Epidermal melanocyte (primary cell): ENCODE data around the genes ITIH3, DCP1A and ACTR8.

DNA sequence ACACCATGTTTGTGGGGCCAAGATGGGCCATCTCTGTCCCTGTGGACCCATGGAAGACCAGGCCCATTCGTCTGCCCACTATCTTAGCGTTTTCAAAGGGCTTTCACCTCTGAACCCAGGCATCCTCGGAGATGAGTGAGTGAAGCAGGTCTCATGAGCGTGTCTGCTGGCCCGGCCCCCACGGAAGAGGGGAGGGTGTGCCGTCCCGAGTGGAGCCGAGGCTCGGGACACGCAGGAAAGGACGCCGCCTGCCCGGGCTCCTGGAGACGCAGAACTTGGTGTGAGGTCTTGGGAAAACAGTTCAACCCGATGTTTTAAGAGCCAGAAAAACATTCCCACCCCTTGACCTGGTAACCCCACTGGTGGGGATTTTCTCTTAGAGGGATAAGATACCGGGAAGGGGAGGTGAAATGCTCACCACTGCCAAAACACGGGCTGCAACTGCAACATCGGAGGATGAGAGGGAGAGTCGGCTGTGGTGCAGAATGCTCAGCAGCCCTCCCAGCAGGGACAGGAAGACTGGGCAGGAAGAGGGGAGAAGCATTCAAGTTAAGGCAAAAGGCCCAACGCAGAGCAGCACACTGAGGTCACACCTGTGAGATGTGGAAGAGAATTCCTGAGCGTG, 14.3 kb upstream of the STAB1 start:
- RRBS: no CpG with 5 or more reads among the region's 22 CpGs

- RRBS: no CpG with 5 or more reads among the region's 3 CpGs
These were observed 9.5 kb upstream of the STAB1 start for GRCh38 chr3:52485694-52485946.

DNA sequence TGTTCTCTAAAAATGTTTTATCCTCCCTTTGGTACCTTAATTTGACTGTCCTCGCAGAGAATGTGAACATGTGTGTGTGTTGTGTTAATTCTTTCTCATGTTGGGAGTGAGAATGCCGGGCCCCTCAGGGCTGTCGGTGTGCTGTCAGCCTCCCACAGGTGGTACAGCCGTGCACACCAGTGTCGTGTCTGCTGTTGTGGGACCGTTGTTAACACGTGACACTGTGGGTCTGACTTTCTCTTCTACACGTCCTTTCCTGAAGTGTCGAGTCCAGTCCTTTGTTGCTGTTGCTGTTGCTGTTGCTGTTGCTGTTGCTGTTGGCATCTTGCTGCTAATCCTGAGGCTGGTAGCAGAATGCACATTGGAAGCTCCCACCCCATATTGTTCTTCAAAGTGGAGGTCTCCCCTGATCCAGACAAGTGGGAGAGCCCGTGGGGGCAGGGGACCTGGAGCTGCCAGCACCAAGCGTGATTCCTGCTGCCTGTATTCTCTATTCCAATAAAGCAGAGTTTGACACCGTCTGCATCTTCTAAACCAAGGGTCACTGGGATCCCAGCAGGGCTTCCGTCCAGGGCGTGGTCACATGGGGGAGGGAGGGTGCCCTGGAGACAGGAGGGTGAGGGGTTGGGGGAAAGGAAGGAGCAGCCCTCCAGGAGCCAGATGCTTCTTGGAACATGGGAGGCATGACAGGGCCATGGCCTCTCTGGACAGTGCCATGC, 2.4 kb upstream of the STAB1 start:
- RRBS: no CpG with 5 or more reads among the region's 14 CpGs

DNA sequence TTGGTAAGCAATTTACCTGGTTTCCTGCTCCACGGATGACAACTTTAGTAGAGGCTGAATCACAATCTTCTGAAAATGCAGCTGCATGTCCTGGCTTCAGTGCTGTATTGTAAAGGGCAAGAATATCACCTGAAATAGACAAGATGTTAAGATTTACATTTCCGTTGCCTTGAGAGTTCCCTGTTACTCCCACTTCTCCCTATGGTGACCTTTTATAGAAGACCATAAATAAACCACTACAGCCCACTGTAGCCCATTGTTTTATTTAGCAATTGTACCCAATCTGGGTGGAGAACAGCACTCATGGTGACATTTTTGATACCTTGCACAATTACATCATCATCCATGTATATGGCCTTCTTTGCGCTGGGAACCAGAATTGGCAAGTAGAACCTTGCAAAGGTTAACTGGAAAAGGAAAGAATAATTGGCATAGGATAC, 9.7 kb downstream of the GLT8D1 start:
- RRBS: no CpG with 5 or more reads among the region's 3 CpGs

DNA sequence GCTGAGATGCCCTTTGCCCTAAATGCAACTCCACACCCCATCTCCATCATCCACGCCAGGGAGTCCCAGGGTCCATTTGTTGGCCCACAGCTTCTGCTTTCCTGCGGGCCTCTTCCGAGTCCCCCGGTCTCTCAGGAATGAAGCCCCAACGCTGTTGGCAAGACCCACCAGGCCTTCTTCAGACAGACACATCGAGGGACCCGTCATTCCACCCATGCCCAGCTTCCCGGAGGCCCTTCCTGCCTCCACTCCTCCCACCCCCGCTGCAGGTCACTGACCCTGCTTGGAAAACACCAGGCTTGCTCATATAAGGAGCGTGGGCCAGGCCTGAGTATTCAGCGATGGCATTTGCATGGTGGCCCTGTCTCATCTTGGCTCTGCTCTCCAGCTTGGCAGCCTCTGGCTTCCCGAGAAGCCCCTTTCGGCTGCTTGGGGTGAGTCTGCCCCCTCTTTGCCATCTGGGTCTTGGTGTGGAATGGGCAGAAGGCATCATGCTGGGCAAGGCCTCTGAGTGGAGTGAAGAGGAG, at the start of gene ITIH3:
Gene ITIH3, plus strand, starts transcription at position 334 of the 527 bp plus-strand sequence.
- RRBS: 71% methylated on average over 4 of the region's 13 CpGs

GRCh38 chr3:52801895-52802399, 7.4 kb downstream of the ITIH3 start:
- RRBS: no CpG with 5 or more reads among the region's 10 CpGs

DNA sequence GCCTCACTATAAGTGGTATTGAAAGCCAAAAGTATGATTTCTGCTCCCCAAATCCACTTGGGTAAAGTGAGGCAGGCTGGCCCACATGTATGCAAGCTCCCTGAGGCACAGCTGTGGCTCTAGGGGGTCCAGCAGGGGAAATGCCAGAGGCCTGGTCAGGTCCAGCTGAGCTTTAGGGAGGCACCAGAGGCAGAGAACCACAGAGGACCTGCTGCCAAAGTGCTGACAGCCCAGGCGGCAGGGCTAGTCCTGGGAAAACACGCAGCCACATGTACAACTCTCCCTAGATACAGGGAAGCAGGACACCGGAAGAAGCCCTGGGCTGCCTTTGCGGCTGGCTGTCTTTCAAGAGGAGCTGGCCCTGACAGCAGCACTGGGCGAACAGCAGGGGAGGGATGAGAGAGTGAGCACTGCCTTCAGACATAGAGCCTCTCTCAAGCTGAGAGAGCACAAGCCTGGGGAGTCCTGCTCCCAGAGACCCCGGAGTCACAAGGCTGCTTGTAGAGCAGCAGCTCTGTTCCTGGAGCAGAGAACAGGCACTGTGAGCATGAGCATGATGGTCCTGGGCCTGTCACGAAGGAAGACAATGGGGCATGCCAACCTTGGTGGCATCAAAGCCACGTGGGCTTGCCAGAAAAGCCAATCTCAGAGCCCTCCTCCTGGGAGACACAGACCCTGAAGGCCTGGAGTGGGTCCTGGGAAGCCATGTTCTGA, 40.6 kb downstream of the RFT1 start:
- RRBS: no CpG with 5 or more reads among the region's 8 CpGs

- RRBS: no CpG with 5 or more reads among the region's 10 CpGs
These were observed 3.9 kb downstream of the PRKCD start for GRCh38 chr3:53164743-53165501.

GRCh38 chr3:53168958-53169778, 8.2 kb downstream of the PRKCD start:
- RRBS: no CpG with 5 or more reads among the region's 17 CpGs

DNA sequence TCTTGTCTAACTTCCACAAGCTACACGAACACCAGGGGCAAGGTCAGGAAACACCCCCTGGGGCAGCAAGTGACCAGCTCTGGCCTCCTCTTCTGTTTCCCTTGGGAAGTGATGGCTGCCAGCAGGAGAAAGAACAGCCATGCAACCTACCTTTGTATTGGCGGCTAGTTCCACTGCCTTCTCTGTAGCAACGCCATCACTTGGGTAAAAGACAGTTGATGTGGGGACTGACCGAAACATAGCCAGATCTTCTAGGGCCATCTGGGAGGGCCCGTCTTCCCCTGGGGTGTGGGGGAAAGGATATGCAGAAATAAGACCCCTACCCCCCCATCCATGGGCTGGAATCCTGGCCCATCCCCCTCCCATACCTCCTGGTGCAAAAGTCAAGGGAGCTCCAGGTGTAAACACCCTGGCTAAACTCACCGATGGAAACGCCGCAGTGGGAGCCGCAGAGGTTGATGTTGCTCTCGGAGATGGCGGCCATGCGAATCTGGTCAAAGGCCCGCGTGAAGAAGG, 26.9 kb downstream of the TKT start:
- RRBS: no CpG with 5 or more reads among the region's 14 CpGs

GRCh38 chr3:53241996-53242538, 13.8 kb downstream of the TKT start:
- RRBS: no CpG with 5 or more reads among the region's 10 CpGs

- RRBS: 1% methylated on average over 15 of the region's 71 CpGs
These were observed at the start of gene DCP1A for GRCh38 chr3:53346958-53348219. Gene DCP1A (minus strand): TSS chr3:53347543.

DNA sequence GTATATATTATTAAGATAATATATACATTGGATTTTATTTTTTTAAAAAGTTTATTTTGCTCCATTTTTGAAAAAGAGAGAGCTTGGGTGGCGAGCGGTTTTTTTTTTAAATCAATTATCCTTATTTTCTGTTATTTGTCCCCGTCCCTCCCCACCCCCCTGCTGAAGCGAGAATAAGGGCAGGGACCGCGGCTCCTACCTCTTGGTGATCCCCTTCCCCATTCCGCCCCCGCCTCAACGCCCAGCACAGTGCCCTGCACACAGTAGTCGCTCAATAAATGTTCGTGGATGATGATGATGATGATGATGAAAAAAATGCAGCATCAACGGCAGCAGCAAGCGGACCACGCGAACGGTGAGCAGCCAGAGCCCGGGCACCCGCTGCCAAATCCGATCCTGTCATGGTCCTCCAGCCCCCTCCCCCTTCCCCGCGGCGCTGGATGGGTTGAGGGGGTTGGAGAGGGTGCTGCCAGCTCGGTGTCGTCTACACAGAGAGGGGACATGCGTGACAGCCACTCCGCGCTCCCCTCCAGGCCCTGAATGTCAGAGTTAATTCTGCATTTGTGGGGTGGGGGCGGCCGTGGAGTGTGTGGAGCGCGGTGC, 569 bp downstream of the CACNA1D start:
- RRBS: no CpG with 5 or more reads among the region's 31 CpGs

DNA sequence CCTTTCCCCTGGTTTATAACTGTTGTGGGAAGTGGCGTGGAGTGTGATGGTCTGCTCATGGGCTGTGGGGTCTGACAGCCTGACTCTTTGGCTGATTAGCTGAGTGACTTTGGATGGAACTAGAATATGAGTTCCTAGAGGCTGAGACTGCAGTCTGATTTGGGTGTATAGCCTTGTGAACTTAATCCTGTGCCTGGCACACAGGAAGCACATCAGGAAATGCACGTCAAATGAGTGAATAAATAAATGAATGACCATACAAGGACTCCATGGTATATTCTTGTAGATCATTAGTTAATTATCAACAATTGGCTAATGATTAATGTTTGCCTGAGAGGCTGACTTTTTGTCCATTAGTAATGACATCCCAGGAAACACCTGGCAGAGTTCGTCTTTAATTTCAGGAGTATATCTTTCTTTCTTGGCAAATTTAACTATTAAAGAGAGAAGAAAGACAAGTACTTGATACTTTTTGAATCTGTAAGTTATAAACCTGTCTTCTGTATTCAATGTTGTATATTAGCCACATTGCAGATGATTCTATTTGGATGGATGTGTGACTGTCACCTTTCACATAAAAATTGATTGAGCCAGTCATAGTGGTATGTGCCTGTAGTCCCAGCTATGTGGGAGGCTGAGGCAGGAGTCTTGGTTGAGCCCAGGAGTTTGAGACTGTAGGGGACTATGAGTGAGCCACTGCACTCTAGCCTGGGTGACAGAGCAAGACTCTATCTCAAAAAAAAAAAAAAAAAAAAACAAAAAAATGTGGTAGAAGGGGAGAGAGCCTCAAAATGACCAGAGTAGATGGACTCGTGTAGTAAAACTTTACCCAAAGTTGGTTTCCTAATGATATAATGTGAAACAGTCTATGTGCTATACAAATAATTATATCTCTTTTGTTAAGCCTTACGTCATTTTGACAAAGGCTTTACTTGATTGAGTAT, 12.2 kb downstream of the CACNA1D start:
- RRBS: no CpG with 5 or more reads among the region's 5 CpGs

DNA sequence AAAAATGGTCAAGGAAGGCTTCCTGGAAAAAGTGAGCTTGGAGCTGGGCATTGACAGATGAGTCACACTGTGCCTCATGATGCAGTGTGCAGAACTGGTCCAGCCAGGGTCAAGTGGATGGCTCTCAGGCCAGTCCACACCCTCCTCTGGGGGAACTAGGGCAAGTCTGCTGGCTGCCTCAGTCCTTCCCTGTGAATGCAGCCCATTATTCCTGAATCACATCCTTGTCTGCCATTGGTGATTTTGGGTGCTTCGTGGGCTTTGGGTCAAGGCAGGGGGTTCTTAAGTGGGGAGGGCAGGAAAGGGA, 76.4 kb downstream of the CACNA1D start:
- RRBS: no CpG with 5 or more reads among the region's 1 CpG

GRCh38 chr3:53665793-53666851, 171.7 kb downstream of the CACNA1D start:
- RRBS: no CpG with 5 or more reads among the region's 17 CpGs

DNA sequence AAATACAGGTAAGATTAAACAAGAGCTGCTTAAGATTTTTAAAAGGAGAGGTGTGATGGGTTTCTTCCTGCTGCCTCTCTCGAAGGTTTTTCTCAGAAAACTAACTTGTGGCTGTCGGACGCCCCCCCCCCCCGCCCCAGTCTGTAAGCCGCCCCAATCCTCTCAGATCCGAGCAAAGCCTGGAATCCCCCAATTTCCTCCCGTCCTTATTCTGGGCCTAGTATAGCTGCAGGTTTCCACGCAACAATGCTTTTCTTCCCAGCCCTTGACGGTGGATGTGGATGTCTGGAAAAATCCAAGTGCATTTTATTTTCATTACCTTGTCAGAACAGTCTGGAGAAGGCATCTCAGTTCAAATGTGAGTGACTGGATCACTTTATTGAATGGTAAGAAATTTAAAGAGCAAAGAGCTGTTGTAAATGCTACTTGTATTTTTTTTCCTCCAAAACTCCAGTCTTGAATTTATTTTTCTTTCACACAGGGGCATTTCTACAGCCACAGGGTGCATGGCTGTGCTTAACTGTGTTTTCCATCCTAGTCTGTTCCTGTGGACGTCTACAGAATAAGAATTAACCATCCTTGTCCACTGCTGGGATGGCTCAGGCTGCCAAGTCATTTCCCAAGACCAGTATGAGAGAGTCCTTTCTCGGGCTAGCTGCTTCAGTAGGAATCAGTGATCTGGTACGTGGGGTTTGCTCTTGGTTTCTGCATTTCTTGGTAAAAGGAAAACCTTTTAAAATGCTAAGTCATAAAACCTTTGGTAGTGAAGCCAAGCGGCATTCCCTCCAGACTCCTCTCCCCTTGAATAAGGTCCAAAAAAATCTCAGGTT, 30.0 kb downstream of the CHDH start:
- RRBS: no CpG with 5 or more reads among the region's 13 CpGs

DNA sequence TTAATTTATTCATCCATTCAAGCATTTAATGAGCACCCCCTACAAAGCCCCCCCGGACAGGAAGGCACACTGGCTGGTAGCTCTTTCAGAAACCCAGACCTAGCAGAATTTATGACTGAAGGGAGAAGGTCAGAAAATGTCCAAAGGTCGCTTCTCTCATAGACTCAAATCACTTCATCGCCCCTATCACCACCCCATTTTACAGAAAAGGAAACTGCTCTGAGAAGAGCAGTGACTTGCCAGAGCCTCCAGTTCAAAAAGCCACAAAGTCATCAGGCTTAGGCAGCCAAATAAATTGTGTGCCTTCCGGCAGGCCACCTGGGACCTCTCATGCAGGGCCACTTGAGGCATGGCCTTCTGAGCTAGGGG, 2.6 kb downstream of the CHDH start:
- RRBS: no CpG with 5 or more reads among the region's 4 CpGs

GRCh38 chr3:53881514-53882604, at the start of gene ACTR8:
Gene ACTR8 (minus strand): TSS chr3:53882152.
- RRBS: 2% methylated on average over 18 of the region's 73 CpGs

- RRBS: no CpG with 5 or more reads among the region's 4 CpGs
These were observed 686 bp upstream of the ACTR8 start for GRCh38 chr3:53882605-53883070.